WTC11 (cell line): ENCODE data around the gene AP1AR.

GRCh38 chr4:110515587-110516177, 39.7 kb downstream of the ENPEP start:
- PRO-cap = no peak

GRCh38 chr4:110614608-110615270, 8.1 kb downstream of the PITX2 start:
- PRO-cap = no peak

DNA sequence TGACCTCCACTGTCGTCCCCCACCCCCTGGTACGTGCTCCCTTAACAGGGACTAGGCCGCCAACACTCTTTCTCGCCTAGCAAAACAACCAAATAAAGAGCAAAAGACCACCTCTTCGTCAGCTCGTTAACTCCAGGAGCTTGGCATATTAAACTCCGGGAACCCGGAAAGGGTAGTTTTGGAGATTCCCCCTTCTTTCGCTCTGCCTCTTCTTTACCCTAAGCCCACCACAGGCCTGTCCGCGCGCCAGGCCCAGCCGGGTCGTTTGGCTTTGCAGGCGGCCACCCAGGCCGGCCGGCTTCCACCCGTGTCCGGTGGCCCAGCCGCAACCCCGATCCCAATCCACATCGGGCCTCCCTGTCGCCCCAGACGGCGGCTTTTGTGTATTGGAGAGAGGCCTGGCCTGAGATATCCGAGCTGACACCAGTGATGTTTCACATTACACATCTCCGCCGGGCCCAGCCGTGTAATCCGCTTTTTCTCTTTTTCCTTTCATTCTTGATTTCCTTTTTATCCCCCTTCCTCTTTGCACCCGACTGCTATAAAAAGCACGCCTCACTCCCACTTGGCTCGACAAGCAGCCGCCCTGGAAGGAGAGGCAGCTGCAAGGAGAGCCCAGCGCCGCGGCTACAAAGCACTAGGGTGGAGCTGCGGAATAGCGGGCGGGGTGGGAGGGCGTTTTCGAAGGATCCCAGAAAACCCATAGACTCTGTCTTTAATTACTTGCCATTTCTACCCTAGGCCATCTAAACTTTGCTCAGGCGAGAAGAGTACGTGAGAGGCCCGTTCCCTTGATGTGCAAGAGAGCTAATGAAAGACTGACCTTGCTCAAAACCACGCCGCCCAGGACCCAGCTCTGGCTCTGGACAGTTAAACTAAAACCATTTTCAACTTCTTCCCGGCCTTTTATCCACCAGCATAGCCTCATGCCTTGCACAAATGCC, 3.4 kb downstream of the PITX2 start:
- PRO-cap = bidirectional peak, plus-strand start at position 558 of the sequence, minus-strand start at position 267 of the sequence

DNA sequence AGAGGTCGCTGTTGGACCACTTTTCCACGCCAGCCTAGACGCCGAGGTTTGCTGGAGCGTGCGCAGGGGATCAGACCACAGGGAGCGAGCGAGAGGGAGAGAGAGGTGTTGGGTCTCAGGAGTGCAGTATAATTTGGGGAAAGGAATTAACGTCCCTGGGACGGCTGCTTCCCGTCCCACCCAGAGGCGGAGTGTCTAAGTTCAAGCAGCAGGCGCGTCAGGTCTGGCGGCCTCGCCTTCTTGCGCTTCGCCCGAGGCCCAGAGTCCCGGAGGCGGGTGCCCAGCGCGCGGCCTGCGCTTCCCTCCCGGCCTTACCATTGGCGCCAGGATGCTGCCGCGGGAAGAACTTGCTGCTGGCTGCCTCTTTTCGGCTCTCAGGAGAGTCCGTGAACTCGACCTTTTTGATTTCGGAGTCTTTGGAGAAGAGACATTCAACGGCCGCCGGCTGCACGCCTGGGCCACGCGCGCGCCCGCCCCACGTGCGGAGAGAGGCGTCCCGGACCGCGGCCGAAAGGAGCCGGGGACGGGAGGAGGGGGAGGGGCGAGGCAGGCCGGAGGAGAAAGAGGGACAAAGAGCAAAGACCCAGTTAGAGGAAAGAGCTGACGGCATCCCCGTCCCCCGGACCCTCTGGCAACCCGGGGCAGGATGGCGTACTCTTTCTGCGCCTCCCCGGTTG, 9.3 kb upstream of the PITX2 start:
- PRO-cap = no peak

- PRO-cap = no peak
Measured at GRCh38 chr4:110633379-110634522, 10.9 kb upstream of the PITX2 start.

GRCh38 chr4:110641934-110642256, 19.0 kb upstream of the PITX2 start:
- PRO-cap = no peak

DNA sequence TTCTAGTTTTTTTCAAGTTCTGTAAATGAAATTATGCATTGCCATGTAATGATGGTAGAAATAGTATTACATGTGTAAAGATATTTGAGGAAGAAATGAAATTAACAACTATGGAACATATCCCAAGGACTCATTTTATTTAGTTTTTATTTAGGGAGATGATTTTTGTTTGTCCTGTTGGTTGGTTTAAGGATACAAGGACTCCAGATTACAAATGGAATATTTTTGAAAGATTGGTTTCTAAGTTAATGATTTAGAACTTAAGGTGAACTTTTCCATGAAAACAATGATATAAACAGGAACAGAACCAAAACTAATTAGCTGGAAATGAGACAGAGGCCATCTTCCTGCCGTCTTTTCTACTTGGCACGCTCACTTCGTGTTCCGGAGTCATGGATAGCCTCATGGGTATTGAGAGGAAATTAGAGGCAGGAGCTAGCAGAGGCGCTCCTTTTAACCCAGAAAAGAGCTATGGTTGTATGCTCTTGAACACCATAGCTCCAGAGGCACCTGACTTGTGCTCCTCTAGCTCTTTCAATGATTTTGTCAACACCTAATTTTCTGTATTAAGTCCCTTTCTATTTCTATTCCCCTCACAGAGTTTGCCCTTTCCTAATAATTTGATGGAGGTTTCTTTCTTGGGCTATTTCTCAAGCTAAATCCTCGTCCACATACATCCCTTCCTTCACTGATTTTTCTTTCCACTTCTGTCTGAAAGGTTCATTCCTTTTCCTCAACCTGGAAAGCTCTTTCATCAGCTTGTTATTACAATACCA, 2.5 kb downstream of the FAM241A start:
- PRO-cap = no peak

GRCh38 chr4:112231687-112232796, at the start of gene AP1AR:
AP1AR (plus strand) TSS chr4:112231787.
- PRO-cap = bidirectional peak, plus-strand start at chr4:112231787, minus-strand start at chr4:112231496; bidirectional peak, plus-strand start at chr4:112232294, minus-strand start at chr4:112232131

DNA sequence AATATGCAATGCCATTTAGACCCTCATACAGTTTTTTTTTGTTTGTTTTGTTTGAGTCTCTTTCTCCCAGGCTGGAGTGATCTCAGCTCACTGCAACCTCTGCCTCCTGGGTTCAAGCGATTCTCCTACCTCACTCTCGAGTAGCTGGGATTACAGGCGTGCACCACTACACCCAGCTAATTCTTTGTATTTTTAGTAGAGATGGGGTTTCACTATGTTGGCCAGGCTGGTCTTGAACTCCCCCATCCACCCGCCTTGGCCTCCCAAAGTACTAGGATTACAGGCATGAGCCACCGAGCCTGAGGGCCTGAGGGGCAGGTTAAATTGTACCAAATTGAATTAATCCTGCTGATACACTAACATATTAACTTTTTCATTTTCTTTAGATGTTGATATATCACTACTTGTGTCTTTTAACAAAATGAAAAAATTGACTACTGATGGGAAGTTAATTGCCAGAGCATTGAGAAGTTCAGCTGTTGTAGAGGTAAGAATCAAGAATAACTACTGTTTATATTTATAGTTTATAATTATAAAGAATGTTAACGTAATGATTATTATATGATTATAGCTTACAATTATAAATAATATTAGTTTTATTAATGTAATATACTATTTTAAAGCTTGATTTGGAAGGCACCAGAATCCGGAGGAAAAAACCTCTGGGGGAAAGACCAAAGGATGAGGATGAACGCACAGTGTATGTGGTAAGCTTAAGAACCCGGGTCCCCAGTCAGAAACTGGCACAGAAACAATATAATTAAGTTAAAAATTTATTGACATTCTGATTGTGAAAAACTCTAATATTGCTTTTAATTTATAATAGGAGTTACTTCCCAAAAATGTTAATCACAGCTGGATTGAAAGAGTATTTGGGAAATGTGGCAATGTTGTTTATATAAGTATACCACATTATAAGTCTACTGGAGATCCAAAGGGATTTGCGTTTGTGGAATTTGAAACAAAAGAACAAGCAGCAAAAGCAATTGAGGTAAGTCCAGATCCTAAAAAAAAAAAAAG, 9.3 kb downstream of the LARP7 start:
- PRO-cap = bidirectional peak, plus-strand start at position 133 of the sequence, minus-strand start outside the sequence; bidirectional peak, plus-strand start at position 696 of the sequence, minus-strand start at position 740 of the sequence

- PRO-cap = no peak
Measured at GRCh38 chr4:113032134-113032646, 17.3 kb upstream of the ANK2 start.

DNA sequence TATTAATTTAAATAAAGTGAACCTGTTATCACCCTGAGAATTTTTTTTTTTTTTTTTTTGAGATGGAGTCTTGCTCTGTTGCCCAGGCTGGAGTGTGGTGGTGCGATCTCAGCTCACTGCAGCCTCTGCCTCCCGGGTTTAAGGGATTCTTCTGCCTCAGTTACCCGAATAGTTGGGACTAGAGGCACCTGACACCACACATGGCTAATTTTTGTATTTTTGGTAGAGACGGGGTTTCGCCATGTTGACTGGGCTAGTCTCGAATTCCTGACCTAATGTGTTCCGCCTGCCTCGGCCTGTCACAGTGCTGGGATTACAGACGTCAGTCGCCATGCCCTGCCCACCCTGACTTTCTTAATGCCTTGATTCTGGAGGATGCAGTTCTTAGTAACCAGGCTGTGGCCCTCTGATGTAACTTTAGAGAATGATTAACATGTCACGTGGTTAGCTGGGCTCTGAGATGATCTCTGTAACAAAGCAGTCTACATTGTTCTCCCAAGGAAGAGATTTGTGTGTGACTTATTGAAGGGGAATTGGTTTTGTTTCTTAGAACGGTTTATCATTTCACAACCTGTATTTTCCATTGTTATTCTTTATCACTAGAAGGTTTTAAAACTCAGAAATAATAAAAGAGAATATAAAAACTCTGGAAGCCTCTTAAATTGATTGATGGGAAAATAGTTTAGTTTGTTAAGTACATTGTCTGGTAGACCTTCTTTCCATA, 30.6 kb downstream of the ANK2 start:
- PRO-cap = no peak

GRCh38 chr4:113214191-113214704, 164.8 kb downstream of the ANK2 start:
- PRO-cap = no peak

DNA sequence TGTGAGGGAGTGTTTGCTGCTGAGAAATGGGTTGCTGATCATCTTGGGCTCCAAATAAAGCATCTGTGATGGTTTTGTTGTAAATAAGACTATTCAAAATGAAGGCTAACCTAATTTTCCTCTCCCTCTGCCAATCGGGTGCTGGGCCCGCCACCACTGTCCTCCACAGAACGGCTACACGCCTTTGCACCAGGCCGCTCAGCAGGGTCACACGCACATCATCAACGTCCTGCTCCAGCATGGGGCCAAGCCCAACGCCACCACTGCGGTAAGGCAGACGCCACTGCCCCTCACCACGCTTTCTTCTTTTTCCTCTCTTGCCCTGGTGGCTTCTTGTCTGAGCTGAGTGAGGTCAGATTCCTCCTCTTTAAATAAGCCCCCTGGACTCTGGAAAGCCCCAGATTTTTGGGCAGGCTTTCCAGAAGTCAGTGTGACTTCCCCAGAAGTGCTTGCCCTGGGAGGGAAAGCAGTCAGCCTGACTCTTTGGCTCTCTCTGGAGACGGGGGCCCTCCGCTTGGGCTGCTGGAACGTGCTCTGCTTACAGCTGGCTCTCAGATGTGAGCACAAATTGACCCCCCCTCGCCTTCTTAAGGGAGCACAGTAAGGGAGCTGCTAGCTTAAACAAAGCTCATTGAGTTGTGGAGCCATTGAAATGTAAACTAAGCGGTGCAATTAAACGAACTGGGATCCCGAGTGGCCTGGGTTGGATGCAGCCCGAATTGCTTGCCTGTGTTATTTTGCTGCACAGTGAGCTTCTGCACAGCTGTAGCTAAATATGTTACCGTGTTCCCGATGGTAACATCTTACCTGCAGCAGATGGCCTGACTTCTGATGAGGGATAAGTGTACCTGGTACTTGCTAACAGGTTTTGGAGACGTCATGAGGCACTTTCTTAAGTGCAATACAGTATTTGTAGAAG, 243.1 kb downstream of the ANK2 start:
- PRO-cap = bidirectional peak, plus-strand start at position 442 of the sequence, minus-strand start at position 344 of the sequence; bidirectional peak, plus-strand start at position 479 of the sequence, minus-strand start at position 559 of the sequence

DNA sequence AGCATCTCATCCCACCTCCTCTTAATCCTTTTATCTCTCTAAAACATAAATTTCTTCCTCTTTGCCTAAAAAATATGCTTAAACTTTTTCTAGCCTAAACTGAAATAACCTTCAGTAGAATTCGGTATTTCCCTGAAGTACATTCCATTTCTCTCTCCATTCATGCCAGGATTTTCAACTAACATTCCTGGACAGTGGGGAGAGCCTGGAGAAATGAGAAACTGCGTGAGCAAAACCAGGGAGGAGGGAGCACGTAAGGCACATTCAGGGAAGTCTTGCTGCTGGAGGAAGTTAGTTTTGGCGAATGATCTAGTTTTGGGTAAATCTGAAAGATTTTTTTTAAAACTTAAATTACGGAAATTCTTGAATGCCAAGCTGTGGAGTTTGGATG, 347.6 kb downstream of the ANK2 start:
- PRO-cap = no peak

DNA sequence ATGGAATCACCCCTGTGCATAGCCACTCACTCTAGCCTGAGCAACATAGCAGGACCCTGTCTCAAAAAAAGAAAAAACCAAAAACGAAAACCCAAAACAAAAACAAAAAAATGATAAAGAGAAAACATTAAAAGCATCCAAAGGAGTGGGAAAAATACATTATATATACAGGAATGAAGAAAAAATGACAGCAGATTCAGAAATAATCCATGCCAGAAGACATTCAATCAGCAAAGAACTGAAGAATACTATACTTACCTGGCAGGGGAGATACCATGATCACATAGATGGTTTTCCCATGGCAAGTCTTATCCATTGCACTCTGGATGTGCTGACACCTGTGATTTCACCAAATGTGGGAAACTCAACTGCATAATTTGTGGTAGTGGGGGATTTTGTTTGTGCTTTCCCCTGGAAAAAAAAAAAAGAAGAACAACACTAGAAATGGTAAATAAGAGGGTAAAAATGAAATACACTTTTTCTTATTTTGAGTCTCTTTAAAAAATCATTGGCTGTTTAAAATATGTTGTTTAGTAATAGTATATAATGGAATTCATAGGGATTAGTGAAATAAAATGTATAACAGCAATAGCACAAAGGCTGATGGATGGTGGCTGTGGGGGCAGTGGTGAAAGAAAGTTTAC, 341.3 kb downstream of the CAMK2D start:
- PRO-cap = no peak

- PRO-cap = no peak
Measured at GRCh38 chr4:113517440-113517808, 244.1 kb downstream of the CAMK2D start.

DNA sequence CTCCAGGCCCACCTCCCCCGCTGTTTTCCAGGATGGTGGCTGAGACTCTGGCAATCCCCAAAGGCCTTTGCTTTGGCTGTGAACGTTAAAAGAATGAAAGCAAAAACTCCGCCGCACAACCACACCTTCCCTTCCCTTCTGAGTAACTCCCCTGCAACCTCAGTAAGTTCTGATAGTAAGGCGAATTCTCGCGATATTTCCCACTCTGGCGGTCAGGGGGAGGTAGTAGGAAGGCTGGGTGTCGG, 861 bp upstream of the CAMK2D start:
- PRO-cap = bidirectional peak, plus-strand start outside the sequence, minus-strand start at position 140 of the sequence

DNA sequence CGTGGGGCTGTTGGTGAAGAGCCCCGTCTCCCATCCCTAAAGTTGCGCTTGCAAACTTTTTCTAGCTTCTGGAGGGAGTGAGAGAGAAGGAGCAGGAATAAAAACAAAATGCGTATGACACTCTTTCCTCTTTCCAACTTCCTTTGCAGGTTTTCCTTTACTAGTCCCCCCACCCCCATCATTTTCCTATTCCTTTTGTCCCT, 461 bp upstream of the ARSJ start:
- PRO-cap = no peak

DNA sequence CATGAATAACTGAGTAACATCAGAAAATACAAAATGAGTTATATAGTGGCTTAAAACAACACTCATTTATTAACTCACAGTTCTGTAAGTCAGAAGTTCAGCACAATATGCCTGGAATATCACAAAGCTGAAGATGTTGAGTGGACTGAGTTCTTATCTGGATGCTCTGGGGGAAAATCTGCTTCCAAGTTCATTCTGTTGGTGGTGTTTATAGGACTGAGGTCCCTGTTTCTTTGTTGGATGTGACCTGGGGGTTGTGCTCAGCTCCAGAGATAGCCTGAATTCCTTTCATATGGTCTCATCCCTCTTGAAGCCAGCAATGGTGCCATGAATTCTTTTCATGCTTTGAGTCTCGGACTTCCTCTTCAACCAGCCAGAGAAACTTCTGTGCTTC, 233.9 kb upstream of the UGT8 start:
- PRO-cap = no peak

DNA sequence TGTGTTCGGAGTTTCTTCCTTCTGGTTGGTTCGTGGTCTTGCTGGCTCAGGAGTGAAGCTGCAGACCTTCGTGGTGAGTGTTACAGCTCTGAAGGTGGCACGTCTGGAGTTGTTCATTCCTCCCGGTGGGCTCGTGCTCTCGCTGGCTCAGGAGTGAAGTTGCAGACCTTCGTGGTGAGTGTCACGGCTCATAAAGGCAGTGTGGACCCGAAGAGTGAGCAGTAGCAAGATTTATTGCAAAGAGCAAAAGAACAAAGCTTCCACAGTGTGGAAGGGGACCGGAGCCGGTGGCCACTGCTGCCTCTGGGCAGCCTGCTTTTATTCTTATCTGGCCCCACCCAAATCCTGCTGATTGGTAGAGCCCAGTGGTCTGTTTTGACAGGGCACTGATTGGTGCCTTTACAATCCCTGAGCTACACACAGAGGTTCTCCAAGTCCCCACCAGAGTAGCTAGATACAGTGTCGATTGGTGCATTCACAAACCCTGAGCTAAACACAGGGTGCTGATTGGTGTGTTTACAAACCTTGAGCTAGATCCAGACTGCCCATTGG, 65.4 kb upstream of the NDST4 start:
- PRO-cap = no peak